ENCODE results near the gene VRK3.

DNA sequence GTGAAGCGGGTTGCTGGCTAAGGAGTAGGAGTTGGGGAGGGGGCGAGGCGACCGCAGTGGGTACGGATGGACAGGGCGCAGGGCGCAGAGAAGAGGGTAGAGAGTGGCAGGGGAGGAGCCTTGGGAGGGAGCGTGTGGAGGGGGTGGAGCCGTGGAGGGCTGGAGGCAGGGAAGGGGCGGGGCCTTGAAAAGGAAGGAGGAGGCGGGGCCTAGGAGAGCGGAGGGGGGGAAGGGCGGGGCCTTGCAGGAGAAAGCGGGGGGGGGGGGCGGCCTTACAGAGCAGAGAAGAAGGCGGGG lies 24.5 kb downstream of the NOSIP start:
- PRO-cap, 3 experiments = no peak in any of the 3 experiments
- RAMPAGE, long total RNA = no peak

GRCh38 chr19:49614488-49615572 lies 23.8 kb downstream of the PRR12 start:
- PRO-cap, 3 experiments = no peak in any of the 3 experiments
- RAMPAGE, long total RNA = no peak

GRCh38 chr19:49650866-49651601 lies 9.0 kb downstream of the SCAF1 start:
- PRO-cap, 3 experiments = no peak in any of the 3 experiments
- RAMPAGE, long total RNA = no peak

- PRO-cap, 3 experiments = no peak in any of the 3 experiments
- RAMPAGE, long total RNA = no peak
These were observed 4.9 kb upstream of the PRMT1 start for GRCh38 chr19:49672001-49672713.

- PRO-cap, 3 experiments = no peak in any of the 3 experiments
- RAMPAGE, long total RNA = no peak
These were observed 1.3 kb downstream of the AP2A1 start for GRCh38 chr19:49768100-49768570.

DNA sequence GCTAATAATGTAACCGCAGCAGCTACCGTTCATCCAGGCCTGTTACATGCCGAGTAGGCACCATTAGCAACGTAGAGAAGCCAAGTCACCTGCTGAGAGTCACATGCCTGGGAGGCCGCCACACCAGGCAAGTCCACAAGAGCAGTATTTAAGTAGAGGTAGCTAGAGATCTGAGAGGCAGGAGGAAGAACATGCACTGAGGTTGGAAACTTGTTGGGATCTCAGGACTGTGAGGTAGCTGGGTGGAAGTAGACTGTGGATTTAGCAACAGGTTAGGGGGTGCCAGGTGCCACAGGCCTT lies 3.3 kb downstream of the FUZ start:
- PRO-cap, 3 experiments = no peak in any of the 3 experiments
- RAMPAGE, long total RNA = no peak

GRCh38 chr19:49869540-49870403 lies 2.4 kb upstream of the PNKP start:
- PRO-cap, 3 experiments = peak in 3 of 3 experiments; most common plus-strand start chr19:49869789 (in 2); most common minus-strand start chr19:49870028 (in 2)
- RAMPAGE, long total RNA = no peak

DNA sequence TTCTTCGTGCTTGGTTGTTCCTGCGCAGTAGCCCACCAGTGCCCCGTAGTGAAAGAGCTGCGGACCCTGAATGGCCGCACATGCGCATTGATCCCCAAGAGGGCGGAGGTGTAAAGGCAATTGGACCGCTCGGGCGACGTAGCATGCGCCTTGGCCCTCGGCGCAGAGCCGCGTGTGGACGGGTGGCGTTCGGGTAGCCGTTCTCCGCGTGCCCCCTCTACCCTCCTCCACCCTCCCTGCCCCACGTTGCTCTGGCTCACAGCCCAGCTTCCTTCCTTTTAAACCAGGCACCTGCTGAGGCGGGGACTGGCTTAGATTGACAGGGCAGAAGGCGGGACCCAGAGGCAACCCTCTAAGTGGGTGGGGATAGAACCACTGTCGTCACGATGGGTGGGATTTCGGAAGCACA lies 373 bp upstream of the NUP62 start:
- PRO-cap, 3 experiments = peak in 2 of 3 experiments; most common plus-strand start position 163 of the sequence (in 1); most common minus-strand start position 253 of the sequence (in 2)
- RAMPAGE, long total RNA = no peak

DNA sequence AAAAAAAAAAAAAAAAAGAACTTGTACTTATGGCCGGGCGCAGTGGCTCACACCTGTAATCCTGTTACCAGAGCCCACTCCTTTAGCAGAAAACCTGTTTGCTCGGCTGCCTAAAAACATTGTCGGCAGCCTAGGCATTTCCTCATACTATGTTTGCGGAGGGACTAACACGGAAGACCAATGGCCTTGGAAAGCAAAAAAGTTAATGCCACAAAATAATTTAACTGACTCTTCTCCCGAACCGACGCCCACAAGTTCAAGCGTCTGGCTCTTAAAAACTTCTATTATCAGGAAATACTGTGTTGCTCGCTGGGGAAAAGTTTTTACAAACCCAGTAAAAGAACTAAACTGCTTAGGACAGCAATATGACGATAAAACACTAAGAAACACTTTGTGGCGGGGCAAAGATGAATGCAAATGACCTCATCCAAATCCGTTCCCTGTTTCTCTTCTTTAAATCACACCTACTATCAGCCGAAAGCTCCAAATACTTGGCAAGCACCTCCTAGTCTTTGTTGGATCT lies 5.0 kb downstream of the SIGLEC11 start:
- PRO-cap, 3 experiments = no peak in any of the 3 experiments
- RAMPAGE, long total RNA = no peak

DNA sequence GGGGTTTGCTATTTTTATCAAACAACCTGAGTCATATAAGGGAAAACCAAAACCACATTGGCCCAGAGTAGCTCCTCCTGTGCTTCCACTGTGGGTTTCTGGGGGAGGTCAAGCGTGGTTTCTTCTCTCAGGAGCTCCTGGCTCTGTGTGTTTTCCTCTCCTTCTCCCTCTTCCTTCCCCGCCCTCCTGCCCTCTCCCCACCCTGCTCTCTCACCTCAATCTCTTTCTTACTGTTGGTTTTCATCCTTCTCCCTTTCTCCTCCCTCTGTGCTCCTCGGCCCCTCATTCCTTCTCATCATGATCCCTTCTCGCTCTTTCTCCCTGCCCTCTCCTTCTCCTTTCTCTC lies 21.1 kb downstream of the VRK3 start:
- PRO-cap, 3 experiments = no peak in any of the 3 experiments
- RAMPAGE, long total RNA = no peak

DNA sequence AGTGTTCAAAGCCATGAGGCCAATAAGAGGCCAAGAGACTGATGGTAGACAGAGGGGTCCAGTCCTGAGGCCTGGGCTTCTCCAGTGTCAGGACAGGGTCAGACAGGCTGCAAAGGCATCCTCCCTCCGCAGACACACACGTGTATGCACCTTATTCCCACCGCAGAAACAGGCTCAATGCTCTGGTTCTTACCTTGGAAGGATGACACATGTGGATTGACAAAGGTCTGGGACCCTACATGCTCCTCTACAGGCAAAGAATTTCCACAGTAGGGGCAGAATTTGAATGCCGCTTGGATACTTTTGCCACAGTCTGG lies 9.4 kb downstream of the VRK3 start:
- PRO-cap, 3 experiments = no peak in any of the 3 experiments
- RAMPAGE, long total RNA = no peak

DNA sequence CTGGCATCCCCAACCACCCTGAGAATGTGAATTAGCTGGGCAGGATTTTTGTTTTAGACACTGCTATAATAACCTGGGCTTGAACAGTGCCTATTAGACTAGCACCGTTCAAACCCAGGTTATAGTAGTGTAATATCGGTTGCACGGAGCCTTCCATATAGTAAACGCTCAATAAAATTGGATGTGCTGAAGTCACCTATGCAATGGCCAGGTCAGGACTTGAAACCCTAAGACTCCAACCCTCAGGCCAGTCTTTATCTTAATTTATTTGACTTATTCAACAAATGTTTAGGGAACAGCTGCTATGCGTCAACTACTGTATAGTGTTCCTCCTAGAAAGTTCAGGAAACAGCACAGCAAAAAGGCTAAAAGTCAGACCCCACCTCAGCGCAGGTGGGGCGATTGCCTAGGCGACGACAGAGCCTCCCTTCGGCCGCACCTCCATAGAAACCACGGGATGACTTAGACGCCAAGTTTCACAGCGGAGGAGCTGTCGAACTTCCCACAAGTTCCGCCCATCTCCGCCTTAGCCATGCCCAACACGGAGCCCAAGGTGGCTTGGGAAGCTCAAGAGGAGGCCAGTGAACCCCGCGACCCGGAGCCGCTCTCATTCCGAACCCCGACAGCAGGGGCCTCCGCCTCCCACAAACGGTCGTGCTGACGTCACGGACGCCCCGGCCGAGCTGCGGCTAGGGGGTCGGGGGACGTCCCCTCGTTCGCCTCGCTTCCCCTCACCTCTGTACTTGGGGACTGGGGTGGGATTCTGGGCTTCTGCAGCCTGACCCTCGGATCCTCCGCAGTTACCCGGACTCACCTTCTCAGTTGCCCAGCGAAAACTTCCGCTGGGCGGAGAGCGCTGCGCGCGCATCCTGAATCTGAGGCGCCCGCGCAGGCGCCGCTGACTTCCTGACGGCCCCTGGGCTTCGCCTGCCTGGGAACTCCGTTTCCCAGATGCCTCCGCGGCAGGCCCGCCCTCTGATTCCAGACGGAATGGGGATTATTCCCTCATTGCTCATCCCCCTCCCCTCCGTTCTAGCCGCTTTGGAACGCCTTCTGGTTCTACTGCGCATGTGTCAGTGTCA lies at the start of gene VRK3:
Gene VRK3, minus strand, starts transcription at position 841 of the 1,082 bp plus-strand sequence.
- PRO-cap, 3 experiments = peak in 3 of 3 experiments; most common plus-strand start position 681 of the sequence (in 1); most common minus-strand start position 828 of the sequence (in 2)
- RAMPAGE, long total RNA = start-site peak on the minus strand centred at position 838 of the sequence, 21 bp wide, 334 and 65 reads in 2 replicates

- PRO-cap, 3 experiments = no peak in any of the 3 experiments
- RAMPAGE, long total RNA = no peak
These were observed 25.1 kb downstream of the ZNF473 start for GRCh38 chr19:50050728-50051422.

DNA sequence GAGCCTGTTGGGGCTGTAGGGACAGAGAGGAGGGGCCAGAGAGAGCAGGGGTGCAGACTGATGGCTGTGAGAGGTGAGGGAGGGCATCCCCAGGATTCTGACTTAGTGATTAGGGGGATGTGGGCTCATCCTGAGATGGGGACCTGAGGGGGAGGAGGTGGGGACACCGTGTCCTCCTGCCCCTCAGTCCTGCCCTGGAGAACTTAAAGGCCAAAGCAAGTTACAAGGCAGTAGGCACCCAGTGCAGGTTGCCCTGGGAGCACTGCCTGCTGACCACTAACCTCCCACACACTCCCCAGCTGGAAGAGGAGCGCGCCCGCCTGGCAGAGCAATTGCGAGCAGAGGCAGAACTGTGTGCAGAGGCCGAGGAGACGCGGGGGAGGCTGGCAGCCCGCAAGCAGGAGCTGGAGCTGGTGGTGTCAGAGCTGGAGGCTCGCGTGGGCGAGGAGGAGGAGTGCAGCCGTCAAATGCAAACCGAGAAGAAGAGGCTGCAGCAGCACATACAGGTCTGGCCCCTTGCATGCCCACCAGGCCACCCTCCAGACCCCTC lies 61.2 kb downstream of the KCNC3 start:
- PRO-cap, 3 experiments = no peak in any of the 3 experiments
- RAMPAGE, long total RNA = no peak

DNA sequence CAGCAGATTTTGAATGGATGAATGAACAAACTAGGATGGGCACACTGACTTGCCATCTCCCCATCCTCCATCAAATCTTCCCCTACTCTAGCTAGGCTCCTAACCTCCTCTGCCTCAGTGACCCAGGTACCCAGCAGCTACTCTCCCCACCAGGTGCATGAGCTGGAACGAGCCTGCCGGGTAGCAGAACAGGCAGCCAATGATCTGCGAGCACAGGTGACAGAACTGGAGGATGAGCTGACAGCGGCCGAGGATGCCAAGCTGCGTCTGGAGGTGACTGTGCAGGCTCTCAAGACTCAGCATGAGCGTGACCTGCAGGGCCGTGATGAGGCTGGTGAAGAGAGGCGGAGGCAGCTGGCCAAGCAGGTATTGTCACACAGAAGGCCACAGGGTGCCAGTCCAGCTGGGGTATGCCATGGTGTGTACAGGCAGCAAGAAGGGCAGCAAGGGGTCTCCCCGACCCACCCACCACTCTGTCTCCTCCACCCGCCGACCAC lies 39.8 kb downstream of the KCNC3 start:
- PRO-cap, 3 experiments = no peak in any of the 3 experiments
- RAMPAGE, long total RNA = no peak

DNA sequence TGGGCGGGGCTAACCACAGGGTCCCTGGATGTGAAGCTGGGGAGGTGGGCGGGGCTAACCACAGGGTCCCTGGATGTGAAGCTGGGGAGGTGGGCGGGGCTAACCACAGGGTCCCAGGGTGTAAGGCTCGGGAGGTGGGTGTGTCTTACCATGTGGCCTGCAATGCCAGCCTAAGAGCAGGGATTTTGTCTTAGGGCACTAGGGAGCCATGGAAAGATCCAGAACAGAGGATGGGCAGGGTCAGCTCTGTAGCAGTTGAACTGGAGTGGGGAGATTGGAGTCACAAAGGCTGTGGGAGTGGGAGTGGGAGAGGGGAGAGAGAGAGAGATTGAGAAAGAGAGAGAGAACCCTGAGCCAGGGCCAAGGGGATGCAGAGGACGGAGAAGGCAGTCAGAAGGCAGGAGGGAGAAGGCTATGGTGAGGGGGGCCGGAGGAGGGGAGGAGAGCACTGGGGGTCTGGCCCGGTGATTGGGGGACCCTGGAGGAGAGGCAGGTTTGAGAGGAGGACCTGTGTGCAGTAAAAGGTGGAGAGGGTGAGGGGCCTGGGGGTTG lies 36.6 kb downstream of the KCNC3 start:
- PRO-cap, 3 experiments = no peak in any of the 3 experiments
- RAMPAGE, long total RNA = no peak

DNA sequence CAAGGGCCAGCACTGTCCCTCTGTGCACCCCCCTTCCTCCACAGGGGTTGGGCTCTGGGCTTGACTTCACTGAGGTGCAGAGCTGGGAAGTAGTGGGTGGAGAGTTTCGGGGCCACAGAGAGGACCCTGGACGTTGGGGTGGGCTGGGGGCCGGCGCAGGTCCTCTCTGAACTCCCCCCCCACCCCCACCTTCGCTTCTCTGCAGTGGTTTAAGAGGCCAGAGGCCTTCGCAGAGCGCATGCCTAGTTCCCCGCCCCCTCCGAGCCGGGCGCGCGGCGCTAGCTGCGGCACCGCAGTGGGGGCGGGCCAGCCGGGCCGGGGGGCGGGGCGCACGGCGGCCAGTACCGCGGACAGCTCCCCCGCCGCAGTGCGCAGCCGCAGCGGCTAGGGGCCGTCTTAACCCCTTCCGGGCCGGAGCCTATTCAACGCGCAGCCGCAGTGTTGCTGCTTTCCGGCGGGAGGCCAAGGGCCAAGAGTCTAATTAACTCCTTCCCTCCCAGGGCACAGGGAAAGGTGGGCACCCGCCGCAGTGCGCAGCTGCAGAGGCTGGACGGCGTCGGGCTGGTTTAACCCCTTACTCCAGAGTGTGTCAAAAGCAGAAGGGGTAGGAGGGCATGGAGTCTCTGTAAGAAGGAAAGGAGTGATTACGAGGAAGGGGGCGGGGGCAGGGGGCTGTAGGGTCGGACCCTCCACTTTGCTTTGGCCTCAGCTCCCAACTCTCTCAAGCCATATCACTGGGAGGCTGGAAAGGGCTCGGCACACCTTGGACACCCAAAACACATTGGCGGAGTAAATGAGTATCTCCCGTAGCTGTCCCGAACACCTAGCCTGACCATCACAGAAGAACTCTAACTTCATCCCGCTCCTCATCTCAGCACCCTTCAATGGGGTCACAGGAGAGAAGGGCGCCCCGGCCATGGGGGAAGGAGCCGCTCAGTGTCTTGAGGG lies 3.5 kb downstream of the KCNC3 start:
- PRO-cap, 3 experiments = peak in 2 of 3 experiments; most common plus-strand start position 367 of the sequence (in 1); most common minus-strand start position 180 of the sequence (in 1)
- RAMPAGE, long total RNA = no peak

DNA sequence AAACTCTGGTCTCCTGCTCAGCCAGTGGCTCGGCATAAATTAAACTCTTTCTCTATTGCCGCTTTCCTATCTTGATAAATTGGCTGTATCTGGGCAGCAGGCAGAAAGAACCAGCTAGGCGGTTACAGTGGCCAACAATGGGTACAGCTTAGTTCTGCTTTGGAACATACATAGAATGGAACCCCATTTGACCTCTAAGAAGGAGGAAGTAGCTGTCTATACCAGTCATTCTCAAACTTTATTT lies 11.8 kb upstream of the KCNC3 start:
- PRO-cap, 3 experiments = no peak in any of the 3 experiments
- RAMPAGE, long total RNA = no peak

- PRO-cap, 3 experiments = peak in 3 of 3 experiments; most common plus-strand start chr19:50357259 (in 2); most common minus-strand start chr19:50357907 (in 2)
- RAMPAGE, long total RNA = no peak
These were observed 8.1 kb downstream of the NAPSA start for GRCh38 chr19:50356868-50358248.

DNA sequence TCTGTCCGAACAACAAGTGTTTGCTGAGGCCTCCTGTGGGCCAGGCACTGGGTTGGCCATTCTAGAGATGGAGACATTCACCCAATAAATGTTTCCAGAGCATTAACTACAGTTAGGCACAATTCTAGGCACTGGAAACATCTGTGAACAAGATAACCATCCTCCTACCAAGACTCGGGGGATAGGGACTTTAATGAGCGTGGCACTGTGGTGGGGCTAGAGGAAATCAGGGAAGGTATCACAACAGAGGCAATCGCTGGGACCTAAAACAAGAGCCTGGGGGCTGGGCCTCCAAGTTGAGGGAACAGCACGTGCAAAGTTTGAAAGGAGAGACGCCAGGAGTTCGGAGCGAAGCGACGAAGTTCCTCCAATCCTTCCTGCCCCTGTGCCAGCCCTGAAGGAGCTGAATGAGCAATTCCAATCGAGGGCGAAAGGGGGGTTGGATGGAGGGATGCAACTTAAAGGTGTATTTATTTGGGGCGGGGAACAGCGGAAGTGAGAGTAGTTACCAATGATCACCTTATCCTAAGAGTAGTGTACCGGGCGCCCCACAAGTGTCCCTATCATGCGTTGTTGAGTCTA lies 773 bp upstream of the POLD1 start:
- PRO-cap, 3 experiments = no peak in any of the 3 experiments
- RAMPAGE, long total RNA = no peak